HGPS cell (cell line): ENCODE data around the gene MED13L.

DNA sequence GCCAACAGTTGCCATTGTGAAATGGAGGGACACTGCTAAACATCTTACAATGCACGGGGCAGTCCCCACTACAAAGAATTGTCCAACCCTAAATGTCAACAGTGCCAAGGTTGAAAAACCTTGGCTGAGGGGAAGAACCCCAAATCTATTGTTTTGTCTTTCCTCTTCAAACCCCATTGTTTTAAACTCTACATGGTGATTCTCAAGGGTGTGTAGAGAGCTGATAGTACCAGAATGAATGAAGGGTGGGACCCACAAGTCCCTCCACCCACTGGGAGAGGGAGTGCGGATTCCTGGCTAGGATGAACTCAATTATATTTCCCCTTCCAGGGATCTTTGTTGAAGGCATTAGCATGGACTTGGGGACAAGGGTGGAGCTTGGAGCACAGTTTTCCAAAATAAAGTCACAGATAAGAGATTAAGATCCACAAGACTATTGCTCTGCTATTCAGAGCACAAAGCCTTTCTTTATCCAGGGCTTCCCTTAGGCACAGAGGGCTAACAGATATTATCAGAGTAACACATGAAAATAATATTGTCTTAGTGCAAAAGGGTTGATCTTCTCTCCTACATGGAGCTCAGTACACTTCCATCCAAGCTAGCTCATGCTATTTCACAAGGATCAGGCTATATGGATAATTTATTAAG lies 755.1 kb upstream of the TBX3 start:
- RRBS: no CpG with 5 or more reads among the region's 2 CpGs

DNA sequence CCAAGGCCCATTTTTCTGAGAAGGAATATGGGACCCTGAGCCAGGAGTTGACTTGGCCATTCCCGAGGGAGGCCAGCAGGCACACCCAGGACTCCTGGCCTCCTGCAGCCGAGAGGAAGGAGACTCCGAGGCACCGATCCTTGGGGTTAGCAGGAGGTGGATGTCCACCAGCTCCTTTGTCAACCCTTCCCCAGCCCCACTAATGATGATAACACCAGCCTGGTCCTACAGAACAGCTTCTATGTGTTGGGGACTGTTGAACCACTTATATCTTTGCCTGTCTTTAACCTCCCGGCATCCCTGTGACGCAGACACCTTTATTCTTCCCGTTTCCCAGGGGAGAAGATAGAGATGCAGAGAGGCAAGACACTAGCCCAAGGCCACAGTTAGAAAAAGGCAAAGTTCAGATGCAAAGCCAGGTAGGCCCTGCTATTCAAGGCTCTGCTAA lies 767.2 kb upstream of the TBX3 start:
- RRBS: no CpG with 5 or more reads among the region's 7 CpGs

DNA sequence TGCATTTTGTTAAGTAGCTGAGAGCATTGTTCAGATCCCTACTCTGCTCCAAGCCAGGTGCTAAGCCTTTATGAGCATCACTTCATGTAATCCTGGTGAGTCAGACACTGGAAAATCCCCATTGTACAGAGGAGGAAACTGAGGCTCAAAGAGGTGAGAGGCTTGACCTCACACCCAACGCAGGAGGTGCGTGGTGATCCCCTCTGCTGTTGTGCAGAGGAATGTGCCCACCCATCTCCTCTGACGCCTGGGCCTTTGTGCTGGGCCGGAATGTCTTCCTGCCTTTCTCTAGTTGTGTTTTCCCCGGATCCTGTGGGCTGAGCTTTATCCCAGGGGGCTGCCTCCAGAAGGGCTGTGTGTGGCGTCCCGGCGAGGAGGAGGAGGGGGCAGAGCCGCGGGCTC lies 653.8 kb downstream of the MED13L start:
- RRBS: 7% methylated on average over 3 of the region's 10 CpGs

DNA sequence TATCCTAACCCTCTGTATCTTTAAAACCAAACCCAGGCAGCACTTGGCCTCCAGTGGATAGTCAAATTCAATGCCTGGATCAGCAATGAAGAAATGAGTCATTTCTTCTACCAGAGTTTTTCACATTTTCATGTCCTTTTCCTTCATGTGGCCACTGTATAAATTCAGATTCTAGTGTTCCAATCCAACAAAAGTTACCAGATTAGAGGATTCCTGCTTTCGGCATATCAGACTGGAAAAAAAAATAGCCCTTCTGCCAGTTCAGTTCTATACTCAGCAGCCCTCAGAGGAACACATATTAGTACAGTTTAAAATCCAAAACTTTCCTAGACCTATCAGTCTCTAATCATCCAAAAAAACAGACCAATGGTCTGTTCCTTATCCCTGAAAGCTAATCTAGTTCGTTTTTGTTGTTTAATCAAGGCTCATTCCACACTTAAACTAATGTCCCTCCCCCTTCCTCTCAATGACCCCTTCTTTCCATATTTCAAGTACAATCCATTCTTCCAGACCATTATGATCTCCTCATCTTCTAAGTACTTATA lies 273.2 kb downstream of the MED13L start:
- RRBS: no CpG with 5 or more reads among the region's 2 CpGs

- RRBS: no CpG with 5 or more reads among the region's 4 CpGs
Measured at GRCh38 chr12:116032529-116033097, 244.9 kb downstream of the MED13L start.

- RRBS: no CpG with 5 or more reads among the region's 6 CpGs
Measured at GRCh38 chr12:116083462-116084291, 193.8 kb downstream of the MED13L start.

GRCh38 chr12:116144629-116145768 lies 132.5 kb downstream of the MED13L start:
- RRBS: no CpG with 5 or more reads among the region's 10 CpGs

GRCh38 chr12:116277482-116278283 lies at the start of gene MED13L:
Gene MED13L (minus strand): TSS chr12:116277693.
- RRBS: 3% methylated on average over 65 of the region's 107 CpGs

DNA sequence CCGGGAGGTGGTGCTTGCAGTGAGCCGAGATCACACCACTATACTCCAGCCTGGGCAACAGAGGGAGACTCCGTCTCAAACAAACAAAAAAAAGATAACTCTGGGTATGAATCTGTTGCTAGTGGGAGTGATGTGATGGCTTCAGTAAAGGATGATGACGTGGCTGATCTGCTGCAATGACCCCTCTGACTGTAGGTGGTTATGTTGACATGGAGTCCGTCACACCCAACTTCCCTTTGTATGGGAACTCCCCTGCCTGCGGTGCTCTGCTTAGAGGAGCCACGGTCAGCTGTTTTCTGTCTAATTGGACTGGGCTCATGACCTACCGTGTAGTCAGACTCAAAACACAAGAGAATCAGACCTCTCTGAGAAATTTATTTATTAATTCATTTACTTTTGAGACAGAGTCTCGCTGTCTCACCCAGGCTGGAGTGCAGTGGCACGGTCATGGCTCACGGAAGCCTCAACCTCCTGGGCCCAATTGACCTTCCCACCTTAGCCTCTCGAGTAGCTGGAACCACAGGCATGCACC lies 59.2 kb upstream of the MED13L start:
- RRBS: no CpG with 5 or more reads among the region's 12 CpGs

- RRBS: no CpG with 5 or more reads among the region's 15 CpGs
Measured at GRCh38 chr12:116358600-116359933, 81.6 kb upstream of the MED13L start.

DNA sequence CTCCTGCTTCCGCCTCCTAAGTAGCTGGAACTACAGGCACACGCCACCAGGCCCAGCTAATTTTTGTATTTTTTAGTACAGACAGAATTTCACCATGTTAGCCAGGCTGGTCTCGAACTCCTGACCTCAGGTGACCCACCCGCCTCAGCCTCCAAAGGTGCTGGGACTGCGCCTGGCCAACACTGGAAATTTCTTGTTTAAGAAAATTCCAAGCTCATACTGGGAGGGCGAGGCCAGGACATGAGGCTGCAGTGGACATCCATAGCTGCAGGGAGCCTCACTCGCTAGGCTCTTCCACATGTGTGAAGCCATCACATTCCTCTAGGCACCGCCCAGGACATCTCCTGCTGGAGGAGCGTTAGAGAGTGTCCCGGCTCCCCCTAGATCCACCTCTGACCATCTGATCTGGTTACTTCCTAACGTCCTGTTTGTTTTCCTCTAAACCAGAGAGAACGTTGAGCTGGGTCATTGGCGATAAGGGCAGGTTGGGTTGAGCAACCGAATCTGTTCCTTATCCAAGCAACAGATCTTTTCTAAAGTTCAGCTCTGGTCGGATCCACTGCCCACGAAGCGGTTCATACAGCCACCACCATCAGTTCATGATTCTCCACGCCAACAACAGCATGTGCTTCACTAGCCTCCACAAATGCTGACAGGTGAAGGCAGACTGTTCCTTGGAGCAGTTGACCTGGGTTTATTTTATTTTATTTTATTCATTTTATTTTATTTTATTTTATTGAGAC lies 108.2 kb upstream of the MED13L start:
- RRBS: no CpG with 5 or more reads among the region's 18 CpGs

DNA sequence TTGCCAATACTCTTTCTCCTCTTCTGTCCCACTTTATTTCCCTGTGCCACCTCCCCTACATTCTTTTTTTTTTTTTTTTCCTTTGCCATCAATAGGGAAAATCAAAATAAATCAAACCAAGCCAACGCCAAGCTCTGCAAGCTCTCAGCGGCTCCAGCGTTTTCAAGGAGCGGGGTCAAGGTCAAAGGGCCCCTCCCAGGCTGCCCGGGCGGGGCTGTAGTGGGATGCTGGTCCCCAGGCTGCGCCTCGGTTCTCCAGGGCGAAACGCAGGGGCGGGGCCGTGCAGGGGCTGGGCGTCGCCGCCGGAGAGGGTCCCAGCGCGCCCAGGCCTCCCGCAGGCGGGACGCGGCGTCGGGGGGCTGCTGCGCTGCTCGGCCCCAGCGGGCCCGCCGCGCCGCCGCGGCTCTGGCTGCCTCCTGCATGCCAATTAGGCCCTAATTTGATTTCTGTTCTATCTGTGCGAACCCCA lies 51.0 kb upstream of the MAP1LC3B2 start:
- RRBS: 4% methylated on average over 9 of the region's 34 CpGs

DNA sequence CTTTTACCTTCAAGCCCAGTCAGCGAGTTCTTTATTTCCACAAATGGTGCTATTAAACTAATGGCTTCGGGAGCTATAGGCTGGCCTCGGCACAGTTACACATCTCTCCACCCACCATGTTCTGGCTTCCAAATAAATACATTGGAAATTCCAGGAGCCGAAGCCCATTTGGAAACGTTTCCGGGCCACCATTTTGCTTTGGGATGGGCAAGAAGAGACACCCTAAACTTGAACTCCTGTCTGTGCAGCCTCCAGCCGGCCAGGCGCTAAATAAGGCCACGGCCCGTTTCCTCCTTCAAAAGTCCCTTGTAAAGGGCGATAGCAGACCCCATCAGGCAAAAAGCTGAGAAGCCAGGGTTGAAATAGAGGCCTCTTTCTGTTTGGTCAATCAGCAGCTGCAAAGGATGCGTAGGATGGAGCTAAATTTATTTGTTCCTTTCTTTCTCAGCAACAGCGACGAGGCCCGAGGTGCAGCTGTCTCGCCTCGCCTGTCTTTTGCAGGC lies 320 bp upstream of the MAP1LC3B2 start:
- RRBS: 36% methylated on average over 2 of the region's 17 CpGs

- RRBS: no CpG with 5 or more reads among the region's 24 CpGs
Measured at GRCh38 chr12:116591911-116593176, 33.2 kb downstream of the MAP1LC3B2 start.

DNA sequence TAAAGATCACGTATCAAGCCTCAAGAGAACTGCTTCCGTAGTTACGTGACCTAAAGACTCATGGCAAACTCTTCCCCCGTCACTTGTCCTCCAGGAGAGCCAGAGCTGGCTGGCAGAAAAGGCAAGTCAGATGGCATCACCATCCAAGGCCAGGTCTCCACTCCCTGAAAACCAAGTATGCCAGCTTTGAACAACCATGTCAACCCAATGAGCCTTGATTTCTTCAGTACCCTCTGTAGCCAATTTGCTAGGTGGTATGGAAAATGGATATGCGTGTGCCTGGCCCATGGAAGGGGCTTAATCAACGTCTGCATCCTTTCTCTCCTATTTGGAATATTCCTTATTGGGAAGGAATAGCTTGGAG lies 40.8 kb downstream of the MAP1LC3B2 start:
- RRBS: no CpG with 5 or more reads among the region's 6 CpGs

DNA sequence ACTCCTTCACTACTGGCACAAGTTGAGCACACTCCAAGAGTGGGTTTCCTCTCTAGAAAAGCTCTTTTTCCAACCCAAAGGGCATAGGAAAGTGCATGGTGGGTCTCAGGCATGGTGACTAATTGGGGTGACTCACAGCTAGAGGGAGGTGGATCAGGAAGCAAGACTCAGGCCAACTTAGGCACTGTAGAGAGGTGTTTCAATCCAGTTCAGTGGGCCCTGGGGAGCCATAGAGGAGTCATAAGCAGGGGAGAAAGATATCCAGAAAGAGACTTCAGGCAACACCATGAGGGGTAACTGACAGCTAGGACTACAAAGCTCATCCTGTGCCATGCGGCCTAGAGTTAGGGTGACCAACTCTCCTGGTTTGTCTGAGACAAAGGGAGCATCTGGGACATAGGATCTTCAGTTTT lies 42.4 kb downstream of the MAP1LC3B2 start:
- RRBS: no CpG with 5 or more reads among the region's 1 CpG

- RRBS: no CpG with 5 or more reads among the region's 7 CpGs
Measured at GRCh38 chr12:116604080-116604476, 44.9 kb downstream of the MAP1LC3B2 start.

DNA sequence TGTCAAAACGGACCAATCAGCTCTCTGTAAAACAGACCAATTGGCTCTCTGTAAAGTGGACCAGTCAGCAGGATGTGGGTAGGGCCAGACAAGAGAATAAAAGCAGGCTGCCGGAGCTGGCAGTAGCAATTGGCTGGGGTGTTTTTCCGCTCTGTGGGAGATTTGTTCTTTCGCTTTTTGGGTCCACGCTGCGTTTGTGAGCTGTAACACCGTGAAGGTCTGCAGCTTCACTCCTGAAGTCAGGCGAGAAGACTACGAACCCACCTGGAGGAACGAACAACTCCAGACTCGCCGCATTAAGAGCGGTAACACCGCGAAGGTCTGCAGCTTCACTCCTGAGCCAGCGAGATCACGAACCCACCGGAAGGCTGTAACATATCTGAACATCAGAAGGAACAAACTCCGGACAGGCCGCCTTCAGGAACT lies 76.4 kb downstream of the SPRING1 start:
- RRBS: no CpG with 5 or more reads among the region's 20 CpGs

GRCh38 chr12:116665646-116666113 lies 72.2 kb downstream of the SPRING1 start:
- RRBS: 97% methylated on average over 4 of the region's 12 CpGs

DNA sequence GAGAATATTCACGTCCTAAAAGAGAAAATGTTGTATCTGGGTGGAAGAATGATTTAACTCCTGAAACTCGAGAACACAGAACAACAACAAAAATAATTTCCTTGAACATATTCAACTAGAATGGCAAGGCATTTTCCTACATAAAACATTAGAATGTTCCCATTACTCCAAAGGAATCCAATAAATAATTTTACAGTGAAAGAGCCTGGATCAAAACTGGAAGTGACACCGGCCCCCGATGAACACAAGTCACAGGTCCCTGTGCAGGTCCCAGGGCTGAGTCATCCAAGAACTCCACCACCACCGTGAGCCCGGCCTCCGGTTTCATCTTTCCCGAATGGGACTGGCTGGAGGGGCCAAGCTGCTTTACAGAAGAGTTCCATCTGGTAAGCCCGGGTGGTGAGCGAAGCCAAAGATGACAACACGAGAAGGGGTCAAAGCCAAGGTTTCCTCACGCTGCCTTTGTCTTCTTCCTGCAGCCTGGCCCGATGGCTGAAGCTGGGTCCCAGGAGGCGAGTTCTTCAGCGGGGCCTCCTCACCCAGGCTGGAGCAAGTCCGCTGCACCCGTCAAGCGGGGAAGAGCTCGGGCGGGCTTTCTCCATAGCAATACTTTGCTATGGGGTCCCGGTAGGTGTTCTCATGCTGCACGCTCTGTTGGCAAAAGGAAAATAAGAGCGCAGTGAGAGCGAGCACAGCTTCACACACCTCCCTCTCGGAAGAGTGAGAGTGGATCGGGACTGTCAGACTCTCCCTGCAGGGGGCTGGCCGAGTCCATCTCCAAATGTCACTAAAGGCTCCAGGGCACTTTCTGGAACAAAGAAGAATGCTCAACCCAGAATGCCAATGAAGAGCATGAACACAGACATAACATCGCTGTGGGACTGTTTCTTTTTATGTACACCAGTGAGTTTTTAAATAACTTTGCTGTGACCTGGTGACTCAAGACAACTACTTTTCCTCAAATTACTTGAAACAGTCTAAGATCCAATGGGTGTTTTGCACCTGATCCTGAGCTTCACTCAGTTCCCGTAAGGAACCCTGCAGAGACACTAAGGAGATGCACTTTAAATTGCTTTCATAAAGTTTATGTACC lies 20.3 kb downstream of the SPRING1 start:
- RRBS: 56% methylated on average over 3 of the region's 29 CpGs